ENCODE data around the genes PLGLB2 and FABP1.

- CAGE, long polyA plus RNA = no peak
- RRBS = no CpG with 5 or more reads among the region's 4 CpGs
Measured at GRCh38 chr2:87747754-87748253, at the start of gene PLGLB2. Gene PLGLB2 (plus strand): TSS chr2:87748087.

DNA sequence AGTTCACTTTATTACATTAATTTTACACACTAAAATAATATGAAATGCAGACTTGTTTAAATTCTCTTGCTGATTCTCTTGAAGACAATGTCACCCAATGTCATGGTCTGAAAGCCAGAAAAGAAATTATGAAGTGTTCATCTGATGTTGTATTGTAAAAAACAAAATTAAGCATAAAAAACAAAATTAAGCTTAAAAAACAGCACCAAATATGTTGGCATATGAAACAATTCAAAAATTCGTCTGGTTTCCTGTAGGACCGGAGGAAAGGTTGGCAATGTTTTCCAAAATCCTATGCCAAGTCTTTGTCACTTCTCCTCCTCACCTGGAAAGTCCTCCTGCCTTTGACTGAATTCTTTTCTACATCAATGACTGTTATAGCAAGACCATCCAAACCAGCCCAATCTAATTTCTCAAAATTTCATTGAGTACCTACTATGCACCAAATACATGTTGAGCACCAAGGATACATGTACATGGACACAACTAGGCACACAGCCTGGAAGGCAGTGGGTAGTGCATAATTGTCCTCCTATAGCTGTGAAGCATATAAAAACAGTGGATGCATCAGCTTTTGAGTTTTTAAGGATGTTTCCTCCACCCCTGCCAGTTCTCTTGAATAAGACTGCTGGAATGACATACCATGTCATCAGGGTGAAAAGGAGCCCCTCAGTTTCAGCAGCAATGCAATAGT is 4.7 kb downstream of the FABP1 start:
- CAGE, long polyA plus RNA = no peak
- RRBS = no CpG with 5 or more reads among the region's 2 CpGs

- CAGE, long polyA plus RNA = no peak
- RRBS = no CpG with 5 or more reads among the region's 3 CpGs
Measured at GRCh38 chr2:88127463-88127867, 397 bp downstream of the FABP1 start.

DNA sequence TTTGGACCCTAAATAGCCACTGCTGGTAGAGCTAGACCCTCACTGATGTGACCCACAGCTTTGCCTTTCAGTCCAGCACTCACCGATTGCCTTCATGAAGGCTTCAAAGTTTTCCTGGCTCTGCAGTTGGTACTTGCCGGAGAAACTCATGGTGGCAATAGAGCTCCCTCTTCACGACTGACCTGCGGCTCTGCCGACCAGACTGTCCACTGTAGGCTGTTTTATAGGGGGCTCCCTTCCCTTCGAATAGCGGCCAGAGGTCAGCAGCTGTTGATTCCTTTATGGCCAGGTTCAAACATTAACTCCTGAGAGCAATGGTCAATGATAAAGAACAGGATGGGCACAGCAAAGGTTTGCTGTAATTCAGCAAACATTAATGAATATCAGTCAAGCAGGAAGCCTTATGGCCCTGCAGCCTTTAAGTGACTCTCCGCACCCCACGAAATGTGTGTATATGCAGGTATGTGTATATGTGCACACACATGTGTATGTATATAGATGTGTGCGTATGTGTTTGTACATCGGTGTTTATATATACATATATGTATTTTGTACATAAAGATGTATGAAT is at the start of gene FABP1:
Gene FABP1, minus strand, starts transcription at position 195 of the 571 bp plus-strand sequence.
- CAGE, long polyA plus RNA = no peak
- RRBS = no CpG with 5 or more reads among the region's 11 CpGs

DNA sequence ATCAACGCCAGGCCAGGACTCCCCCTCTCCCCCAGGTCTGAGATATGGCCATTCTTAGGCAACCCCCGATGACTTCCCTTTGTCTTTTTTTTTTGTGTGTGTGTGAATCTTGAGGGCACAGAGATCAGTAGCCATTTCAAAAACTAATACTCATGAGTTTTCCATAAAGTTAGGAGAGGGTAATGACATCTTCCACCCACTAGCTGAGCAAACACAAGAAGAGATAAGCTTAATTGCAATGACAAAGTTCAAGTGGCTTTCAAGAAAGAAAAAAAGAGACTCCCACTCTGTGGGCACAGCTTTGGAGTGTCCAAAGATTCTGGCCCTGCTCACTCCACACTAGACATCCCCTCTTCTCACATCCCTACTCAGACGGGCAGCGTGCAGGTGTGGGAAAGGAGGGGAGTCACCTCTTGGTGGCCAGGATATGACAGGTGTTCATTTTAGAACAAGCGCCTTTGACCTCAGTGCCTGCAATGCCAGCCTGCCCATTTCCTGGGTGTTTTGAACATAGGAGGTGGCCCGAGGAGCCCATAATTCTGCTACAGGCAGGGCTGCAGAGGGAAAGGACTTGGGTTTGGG is 3.7 kb upstream of the FABP1 start:
- CAGE, long polyA plus RNA = no peak
- RRBS = no CpG with 5 or more reads among the region's 6 CpGs

DNA sequence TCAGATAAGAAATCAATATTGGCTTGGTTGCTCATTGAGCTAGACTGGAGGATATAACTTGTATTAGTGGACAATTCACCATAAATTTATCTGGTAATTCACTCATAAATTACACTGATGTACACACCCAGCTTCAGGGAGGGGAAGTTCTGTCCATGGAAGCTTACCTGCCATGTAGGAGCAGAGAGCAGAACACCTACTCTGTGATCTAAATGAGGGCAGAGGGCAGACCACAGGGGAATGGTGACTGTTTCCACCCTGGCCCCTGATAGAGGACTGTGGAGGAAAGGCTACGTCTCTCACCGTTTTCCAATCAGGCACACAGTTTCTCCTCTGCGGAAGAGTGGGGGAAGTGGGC is 7.9 kb downstream of the THNSL2 start:
- CAGE, long polyA plus RNA = no peak
- RRBS = no CpG with 5 or more reads among the region's 3 CpGs

GRCh38 chr2:88200295-88200563 is 30.1 kb downstream of the THNSL2 start:
- CAGE, long polyA plus RNA = no peak
- RRBS = no CpG with 5 or more reads among the region's 13 CpGs

DNA sequence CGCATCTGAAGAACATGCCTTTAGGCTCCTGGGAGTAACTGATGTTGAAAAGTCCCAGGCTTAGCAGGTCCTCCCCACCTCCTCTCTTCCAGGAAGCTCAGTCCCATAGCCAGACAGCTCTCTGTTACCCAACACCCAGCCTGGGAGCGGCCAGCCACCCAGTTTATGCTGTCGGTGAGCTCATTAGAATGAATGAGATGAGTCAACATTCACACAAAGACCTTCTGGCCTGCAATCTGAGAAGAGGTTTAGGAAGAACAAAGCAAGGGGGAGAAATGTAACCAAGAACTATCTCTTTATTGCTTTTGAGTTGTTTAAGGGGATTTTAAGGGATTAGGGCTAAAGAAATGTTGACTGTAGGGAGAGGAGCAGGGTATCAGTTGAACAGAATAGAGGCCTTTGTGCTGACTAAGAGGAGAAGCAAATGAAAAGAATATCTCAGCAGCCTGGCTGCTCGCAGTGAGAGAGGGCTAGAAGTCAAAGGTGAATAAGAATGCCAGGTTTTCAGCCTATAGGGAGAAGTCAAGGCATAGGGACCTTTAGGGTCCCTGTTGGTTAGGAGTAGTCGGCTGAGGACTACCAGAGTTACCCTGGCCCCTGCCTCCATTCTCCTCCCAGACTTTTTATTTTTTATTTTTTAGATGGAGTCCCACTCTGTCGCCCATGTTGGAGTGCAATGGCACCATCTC is 122.2 kb downstream of the FOXI3 start:
- CAGE, long polyA plus RNA = no peak
- RRBS = no CpG with 5 or more reads among the region's 6 CpGs

- CAGE, long polyA plus RNA = no peak
- RRBS = no CpG with 5 or more reads among the region's 5 CpGs
Measured at GRCh38 chr2:88538304-88538594, 13.8 kb downstream of the TEX37 start.

DNA sequence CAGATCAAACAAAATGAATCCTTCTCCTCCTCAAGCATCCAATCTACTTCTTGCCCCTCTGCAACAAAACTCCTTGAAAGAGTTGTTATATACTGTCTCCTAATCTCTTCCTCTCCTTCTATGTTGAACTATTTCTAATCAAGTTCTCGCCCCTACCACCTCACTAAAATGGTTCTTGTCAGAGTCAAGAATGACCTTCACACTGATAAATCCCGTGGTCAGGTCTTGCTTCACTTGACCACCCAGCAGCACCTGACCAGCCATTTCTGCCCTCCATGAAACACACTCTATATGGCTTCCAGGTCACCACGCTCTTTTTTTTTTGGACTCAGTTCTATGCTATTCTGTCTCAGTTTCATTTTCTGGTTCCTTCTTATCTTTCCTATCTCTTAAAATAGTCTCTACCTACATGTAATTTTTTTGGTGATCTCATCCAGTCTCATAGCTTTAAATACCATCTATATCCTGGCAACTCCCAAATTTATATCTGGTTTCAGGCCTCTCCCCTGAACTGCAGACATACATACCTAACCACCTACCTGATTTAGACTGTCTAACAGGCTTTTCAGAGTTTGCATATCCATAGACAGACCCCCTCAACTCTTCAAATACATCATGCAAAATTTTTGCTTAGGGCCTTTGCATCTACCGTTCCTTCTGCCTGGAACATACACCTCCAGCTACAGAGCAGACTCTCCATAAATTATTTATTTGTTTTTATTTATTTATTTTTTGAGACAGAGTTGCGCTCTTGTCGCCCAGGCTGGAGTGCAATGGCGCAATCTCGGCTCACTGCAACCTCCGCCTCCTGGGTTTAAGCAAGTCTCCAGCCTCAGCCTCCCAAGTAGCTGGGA is 11.3 kb downstream of the EIF2AK3 start:
- CAGE, long polyA plus RNA = no peak
- RRBS = no CpG with 5 or more reads among the region's 9 CpGs

- CAGE, long polyA plus RNA = no peak
- RRBS = no CpG with 5 or more reads among the region's 1 CpG
Measured at GRCh38 chr2:88737684-88738047, 46.2 kb downstream of the RPIA start.

GRCh38 chr2:88846050-88846231 is 154.5 kb downstream of the RPIA start:
- CAGE, long polyA plus RNA = no peak
- RRBS = no CpG with 5 or more reads among the region's 1 CpG

DNA sequence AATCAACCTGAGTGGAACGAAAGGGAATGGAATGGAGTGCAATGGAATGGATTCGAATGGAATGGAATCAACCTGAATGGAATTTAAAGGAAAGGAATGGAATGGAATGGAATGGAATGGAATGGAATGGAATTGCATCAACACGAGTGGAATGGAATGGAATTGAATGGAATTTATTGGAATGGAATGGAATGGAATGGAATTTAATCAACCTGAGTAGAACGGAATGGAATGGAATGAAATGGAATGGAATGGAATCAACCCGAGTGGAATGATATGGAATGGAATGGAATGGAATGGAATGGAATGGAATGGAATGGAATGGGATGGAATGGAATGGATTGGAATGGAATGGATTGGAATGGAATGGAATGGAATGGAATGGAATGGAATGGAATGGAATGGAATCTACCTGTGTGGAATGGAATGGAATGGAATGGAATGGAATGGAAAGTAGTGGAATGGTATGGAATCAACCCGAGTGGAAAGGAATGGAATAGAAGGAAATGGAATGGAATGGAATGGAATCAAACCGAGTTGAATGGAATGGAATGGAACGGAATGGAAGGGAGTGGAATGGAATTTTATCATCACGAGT is 1147.0 kb downstream of the RPIA start:
- CAGE, long polyA plus RNA = no peak
- RRBS = no CpG with 5 or more reads among the region's 9 CpGs

DNA sequence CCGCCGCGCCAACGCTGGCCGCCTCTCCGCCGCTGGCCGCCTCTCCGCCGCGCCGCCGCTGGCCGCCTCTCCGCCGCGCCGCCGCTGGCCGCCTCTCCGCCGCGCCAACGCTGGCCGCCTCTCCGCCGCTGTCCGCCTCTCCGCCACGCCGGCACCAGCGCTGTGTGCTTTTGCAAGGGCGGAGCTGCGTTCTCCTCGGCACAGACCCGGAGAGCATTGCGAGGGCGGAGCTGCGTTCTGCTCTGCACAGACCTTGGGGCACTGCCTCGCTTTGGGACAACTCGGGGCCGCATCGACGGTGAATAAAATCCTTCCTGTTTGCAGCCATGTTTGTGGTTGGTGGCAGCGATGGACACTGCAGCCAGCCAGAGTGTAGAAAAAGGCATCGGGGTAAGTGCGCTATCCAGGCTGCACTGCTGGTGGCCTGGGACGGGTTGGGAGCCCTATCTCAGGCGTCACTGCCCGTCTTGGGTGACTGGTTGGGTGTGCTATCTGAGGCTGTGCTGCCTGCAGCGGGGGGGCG is 378.3 kb upstream of the AQP7B start:
- CAGE, long polyA plus RNA = no peak
- RRBS = no CpG with 5 or more reads among the region's 52 CpGs

- CAGE, long polyA plus RNA = no peak
- RRBS = no CpG with 5 or more reads among the region's 29 CpGs
Measured at GRCh38 chr2:94622390-94622899, 35.3 kb downstream of the AQP7B start.

GRCh38 chr2:94998025-94998841 is 27.3 kb upstream of the MAL start:
- CAGE, long polyA plus RNA = no peak
- RRBS = no CpG with 5 or more reads among the region's 52 CpGs

DNA sequence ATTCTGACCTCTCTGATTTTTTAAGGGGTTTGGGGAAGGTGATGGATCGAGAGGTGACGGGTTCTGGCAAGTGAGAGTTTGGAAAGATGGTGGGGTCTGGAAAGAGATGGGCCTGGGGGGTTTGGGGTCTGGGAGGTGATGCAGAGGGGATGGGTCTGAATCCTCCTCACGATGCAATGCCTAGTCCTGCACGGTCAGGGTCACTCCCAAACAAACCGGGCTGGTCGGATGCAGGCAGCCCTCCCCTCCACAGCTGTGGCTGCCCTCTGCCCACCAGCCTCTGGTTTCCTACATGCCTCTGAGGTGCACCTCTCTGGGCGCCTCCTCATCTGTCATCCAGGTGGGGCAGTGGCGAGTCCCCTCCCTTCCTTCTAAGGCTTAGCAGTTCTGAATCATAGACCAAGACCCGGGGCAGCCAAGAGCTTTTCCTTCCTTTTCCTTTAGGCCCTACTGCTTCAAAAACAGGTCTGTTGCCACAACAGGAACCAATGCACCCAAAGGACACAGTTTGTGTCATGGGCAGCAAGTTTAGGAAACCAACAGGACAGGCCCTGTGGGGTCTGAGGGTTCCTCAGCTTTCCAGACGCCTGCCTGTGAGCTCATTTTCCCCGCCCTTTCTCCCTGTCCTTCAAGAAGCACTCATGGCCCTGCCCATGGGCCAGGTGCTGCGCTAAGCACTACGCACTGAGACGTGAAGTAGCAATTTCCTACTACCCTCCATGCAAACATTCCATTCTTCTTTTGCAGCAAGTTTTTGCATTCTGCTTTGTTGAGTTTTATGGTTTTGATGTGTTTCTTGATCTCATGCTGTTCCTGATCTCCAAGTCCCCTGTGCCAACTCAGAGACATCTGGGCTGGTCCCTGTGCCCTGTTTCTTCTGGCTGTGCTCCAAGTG is 6.5 kb upstream of the MAL start:
- CAGE, long polyA plus RNA = no peak
- RRBS = no CpG with 5 or more reads among the region's 14 CpGs

- CAGE, long polyA plus RNA = no peak
- RRBS = no CpG with 5 or more reads among the region's 7 CpGs
Measured at GRCh38 chr2:95029663-95030325, 4.3 kb downstream of the MAL start.

- CAGE, long polyA plus RNA = no peak
- RRBS = no CpG with 5 or more reads among the region's 4 CpGs
Measured at GRCh38 chr2:95199752-95200125, 7.6 kb upstream of the ZNF892 start.

- CAGE, long polyA plus RNA = no peak
- RRBS = no CpG with 5 or more reads among the region's 4 CpGs
Measured at GRCh38 chr2:95391780-95392214, 10.7 kb upstream of the FAHD2A start.

All from mammary epithelial cell (primary cell).